ENCODE data around the gene GRIN1.

DNA sequence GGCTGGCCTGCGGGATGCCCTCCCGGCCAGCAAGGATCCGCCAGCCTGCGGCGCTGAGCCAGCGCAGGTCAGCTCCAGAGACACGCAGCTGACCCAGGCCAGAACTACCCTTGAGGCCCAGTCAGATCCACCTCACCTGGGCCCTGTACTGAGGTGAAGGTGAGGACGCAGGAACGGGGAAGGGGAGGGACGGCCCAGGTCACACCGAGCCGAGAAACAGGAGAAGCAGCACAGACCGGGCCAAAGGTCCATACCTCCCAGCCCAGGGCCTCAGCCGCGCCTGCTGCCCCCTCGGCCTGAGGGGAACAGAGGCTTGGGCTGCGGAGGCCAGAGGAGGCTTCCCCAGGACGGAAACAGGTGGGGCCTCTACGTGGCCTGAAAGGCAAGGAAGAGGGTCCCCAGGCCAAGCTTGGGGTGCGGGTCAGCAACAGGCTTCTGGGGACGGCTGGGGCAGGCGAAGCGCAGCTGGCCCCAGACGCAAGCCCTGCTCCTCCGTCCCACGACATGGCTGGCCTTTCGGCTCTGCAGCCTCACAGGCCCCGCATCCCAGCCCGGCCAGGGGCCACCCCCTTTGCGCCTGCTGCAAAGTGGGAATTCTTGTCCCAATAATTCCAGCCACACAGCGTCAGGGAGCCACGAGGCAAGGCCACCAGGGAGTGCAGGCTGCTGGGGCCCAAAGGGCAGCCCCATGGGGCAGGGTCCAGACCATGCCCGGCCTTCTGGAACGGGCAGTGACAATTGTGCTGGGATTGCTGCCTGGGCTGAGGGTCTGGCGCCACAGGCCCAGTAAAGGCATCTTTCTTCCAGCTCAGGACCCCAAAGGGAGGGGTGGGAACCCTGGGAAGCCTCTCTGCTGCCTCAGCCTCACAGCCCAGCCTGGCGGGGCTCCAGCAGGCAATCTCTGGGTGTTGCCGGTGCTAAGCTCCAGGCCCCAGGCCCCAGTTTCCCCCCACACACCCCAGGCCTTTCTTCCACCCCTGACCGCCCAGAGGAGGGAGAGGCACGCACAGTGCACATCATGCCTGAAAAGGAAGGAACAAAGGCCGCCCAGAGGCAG lies 1.0 kb upstream of the ENTPD2 start:
- RRBS = no CpG with 5 or more reads among the region's 40 CpGs

GRCh38 chr9:137055630-137056366 lies 1.9 kb upstream of the ENTPD2 start:
- RRBS = no CpG with 5 or more reads among the region's 23 CpGs

DNA sequence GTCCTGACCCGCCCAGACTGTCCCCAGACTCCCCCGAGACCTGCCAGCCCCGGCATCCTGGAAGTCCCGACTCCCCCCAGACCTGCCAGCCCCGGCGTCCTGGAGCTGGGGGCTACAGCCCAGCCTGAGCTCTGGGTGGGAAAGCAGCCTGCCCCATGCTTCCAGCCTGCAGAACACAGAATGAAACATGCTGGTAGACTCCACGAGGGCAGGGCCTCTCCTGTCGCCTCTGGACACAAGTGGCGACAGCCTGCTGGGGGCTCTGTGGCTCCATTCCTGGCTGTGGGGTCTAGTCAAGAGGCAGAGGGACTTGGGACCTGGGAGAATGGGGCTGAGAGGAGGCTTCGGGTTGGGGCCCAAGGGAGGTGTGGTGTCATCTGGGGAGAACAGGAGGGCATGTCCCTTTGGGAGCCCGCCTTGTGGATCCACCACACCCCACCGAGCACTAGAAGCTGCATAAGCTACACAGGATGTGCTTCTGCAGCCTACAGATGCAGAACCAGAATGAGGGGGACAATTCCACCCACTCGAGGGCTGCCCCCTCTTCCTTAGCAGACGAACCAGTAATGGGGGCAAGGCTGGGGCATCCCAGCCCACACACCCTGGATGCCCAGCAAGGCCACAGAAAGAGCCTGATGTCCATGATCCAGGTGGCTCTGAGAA lies 3.9 kb upstream of the MAN1B1 start:
- RRBS = 100% methylated on average over 4 of the region's 14 CpGs

- RRBS = no CpG with 5 or more reads among the region's 31 CpGs
Observed at GRCh38 chr9:137095624-137096519, 9.1 kb downstream of the MAN1B1 start.

GRCh38 chr9:137138715-137139331 lies at the start of gene GRIN1:
TSS of gene GRIN1 (plus strand) at chr9:137139154.
- RRBS = 1% methylated on average over 17 of the region's 78 CpGs

DNA sequence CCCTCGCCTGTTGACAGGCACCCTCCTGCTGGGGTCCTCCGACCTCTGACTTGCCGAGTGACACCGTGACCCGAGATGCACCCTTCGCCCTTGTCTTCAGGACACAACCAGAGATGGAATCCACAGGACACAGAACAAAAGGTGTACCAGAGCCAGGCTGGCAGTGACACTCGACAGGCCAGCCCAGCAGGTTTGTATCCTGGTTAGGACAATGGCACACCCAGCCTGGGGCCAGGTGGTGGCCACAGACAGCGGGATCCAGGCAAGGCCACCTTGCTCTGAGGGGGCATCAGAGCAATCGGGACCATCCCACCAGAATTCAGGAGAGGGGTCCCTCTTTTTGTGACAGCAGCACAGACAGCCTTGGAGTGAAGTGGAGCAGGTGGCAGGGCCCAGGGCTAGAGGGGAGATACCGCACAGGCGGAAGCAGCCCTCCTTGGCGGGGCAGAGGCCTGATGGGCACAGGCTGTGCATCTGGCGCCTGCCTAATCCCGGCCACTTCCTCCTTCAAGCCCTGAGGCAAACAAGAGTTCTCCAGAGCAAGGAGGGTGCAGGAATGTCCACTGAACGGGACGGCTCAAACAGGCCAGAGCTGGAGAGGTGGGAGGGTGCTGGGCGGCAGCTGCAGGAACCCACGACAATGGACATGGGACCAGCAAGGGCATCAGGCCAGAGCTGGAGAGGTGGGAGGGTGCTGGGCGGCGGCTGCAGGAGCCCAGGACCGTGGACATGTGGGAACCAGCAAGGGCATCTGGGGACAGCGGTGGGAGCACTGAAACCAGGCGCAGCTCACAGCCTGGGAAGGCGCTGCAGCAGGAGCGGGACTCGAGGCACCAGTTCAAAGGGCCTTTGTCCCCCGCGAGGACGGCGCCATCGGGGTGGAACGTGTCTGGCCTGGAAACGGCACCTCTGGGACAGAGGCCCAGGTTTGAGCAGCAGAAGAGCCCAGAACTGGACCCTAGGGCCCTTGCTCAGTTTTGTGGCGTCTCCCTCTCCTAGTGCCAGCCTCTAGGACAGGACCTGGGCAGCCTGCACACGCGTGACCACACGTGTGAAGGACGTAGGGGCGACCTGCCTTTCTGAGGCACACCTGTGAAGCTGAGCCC lies 1.6 kb upstream of the TMEM210 start:
- RRBS = no CpG with 5 or more reads among the region's 39 CpGs

GRCh38 chr9:137243877-137244714 lies 3.0 kb downstream of the TUBB4B start:
- RRBS = 42% methylated on average over 1 of the region's 18 CpGs

GRCh38 chr9:137381762-137382068 lies 41.2 kb downstream of the EXD3 start:
- RRBS = 100% methylated on average over 3 of the region's 17 CpGs

DNA sequence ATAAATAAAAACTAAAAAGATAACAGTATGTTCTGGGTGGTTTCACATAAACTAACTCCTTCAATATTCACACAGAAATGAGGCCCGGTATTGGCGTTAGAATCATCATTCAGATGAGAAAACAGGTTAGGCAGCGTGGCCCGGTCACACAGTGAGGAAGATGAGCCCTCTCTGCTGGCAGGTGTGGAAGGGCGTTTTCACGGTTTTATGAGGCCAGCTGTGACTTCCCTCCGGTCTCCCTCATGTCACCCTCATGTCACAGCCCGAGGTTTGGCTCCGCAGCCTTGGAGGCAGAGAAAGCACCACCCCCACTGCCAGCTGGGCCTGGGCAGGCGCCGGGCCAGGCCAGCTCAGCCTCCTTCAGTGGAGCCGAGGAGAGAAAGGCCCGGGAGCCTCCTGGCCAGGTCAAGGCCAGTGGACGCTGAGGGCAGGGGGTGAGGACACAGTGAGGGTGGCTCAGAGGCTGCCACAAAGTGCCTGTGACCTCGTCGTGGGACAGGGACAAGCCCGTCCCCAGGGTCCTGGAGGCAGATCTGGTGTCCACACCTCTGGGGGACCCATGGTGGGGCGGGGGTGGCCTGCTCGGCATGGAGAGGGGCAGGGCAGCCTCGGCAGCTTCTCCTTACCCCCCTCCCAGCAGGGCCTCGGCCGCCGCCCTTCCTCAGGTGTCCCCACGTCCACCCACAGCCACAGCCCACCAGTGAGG lies 32.3 kb downstream of the EXD3 start:
- RRBS = 15% methylated on average over 8 of the region's 24 CpGs

GRCh38 chr9:137423769-137424445 lies 714 bp downstream of the NOXA1 start:
- RRBS = 2% methylated on average over 25 of the region's 50 CpGs

DNA sequence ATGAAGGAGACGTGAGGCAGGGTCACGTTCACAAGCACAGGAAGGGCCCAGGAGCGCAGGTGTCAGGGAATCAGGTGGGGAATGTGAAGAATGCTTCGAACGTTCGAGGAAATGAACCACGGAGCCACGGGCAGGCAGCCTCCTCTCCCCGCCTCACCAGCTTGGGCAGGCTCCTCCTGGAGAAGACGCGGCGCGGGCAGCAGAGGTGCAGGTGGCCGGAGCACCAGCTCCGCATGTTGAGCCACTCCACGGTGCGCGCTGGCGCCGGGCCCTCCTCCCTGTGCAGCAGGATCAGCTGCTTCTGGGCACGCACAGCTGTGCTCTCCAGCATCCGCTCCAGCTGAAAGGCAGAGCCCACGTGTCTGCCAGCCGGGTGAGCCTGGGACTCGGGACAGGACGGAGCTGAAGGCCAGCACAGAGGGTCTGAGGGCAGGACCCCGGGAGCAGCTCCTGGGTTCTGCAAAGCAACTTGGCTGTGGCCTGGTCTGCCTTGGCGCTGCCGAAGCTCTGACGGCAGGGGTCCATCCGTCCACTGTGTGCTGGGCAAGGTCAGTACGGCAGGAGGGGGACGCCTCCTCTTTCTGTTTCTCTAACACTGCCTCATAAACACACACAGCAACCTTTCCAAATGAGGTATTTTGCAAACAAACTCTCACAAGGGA lies 19.9 kb upstream of the NSMF start:
- RRBS = 21% methylated on average over 12 of the region's 33 CpGs

- RRBS = no CpG with 5 or more reads among the region's 7 CpGs
Observed at GRCh38 chr9:137488934-137489457, 29.9 kb upstream of the NSMF start.

DNA sequence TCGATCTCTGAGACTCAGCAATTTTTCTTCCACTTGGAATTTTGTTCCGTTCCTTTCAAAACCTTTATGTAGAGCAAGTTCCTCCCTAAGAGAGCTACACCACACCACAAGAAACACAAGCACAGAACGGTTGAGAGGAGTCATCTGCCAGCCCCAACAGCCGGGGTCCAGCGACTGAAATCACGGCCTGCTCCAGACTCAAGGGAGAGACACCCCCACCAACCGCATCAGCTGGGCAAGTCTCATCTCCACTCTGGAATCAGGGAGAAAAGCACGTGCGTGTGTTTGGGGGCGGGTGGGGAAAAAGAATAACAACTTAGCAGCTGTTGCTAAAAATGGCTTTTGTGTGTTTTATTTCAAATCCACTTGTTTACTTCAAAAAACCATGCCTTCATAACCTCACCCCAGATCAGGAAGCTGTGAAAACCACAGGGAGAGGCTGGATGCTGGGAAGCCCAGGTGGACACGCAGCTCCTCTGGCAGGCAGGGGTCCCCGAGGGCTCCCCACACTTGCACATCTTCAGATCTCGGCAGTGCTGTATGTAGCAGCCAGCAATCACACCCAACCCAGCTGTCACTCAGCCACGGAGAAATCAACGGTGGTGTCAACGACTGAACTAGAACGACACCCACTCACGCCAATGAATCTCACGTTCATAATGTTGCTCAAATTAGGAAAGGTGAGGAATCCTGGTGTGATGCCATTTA lies 19.0 kb downstream of the PNPLA7 start:
- RRBS = no CpG with 5 or more reads among the region's 19 CpGs

GRCh38 chr9:137580183-137580741 lies 1.5 kb upstream of the DPH7 start:
- RRBS = no CpG with 5 or more reads among the region's 18 CpGs

DNA sequence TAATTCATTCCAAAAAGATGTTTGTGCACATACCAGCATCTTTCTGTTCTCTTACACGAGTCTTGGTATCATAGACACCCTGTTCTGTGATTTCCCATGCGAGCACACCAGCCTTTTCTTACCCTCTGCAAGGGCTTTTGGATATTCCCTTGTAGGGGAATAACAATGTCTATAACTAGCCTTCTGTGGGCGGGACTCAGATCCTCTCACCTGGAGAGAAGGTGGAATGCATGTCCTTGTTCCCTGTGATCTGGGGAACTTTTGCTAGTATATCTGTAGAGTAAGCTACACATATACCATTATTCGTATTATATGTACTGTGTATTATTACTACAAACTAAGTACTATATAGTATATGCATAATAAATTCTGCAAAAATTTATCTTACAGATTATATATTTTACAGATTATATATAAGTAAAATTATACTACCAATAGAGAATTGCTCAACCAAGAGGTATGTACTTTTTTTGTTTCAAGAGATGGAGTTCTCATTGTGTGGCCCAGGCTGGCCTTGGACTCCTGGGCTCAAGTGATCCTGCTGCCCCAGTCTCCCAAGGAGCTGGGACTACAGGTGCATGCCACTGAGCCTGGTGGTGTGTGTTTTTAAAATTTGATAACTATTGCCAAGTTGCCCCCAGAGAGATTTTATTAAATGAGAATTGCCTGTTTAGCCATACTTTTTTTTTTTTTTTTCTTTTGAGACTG lies 45.0 kb downstream of the EHMT1 start:
- RRBS = no CpG with 5 or more reads among the region's 4 CpGs

DNA sequence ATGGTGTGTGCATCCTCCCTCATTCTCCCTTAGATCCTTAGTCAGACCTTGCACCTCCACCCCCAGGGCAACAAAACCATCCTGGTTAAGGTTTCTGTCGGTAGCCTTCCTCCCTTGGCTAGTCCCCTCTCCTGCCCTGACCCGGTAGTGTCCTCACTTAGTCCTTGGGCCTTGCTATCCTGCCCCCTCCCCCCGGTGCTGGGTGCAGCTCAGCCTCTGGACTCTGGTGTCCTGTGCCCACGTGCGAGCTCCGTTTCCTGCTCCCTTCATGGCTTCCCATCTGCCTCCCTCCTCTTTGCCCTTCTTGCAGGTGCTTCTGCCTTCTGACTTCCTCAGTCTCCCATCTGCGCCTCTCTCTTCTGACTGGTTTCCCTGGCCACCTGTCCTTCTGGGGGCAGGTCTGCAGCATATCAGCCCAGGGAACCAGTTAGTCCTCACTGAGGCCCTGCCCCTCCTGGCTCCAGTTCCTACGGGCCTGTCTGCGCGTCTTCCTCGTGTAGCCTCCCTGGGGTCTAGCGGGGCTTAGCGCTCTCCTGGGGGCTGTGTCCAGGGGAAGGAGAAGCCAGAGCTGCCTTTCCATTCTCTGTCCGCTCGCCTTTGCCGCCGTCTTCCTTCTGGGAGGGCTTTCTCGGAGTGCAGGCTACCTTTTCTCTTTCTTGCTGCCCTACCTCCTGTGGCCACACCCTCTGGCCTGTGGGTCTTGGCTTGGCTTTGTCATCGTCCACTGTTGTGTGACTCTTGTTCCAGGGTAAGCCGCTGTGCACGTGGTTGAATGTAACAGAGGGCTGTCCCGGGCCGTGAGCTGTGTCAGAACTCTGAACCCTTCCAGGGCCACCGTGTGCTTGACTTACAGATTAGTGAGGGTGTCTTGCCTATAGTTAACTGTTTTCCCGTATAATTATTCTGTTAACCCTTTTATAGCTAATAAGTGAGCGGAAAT lies 51.7 kb downstream of the EHMT1 start:
- RRBS = no CpG with 5 or more reads among the region's 26 CpGs

DNA sequence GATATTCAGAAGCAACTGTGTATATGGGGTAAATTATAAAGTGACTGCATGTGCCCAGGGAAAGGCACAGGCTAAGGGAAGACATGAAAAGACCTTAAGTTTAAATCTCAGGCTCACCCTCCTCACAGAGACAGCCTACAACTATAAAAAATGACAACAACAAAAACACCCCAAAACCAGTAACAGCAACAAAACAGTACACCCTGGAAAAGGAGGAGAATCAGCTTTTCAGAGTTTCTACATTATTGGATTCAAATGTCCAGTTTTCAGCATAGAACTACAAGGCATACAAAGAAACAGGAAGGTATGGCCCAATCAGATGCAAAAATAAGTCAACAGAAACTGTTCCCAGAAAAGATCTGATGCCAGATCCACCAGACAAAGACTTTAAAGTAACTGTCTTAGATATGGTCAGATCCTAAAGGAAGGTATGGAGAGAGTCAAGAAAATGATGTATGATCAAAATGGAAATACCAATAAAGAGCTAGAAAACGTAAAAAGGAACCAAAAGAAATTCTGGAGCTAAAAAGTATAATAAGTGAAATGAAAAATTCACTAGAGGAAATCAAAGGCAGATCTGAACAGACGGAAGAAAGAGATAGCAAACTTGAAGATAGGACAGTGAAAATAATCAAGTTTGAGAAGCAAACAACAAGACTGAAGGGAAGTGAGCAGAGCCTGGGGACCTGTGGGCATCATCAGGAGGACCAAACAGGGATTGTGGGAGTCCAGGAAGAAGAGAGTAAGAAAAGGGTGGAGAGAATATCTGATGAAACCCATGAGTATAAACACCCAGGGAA lies 115.2 kb downstream of the EHMT1 start:
- RRBS = no CpG with 5 or more reads among the region's 2 CpGs

DNA sequence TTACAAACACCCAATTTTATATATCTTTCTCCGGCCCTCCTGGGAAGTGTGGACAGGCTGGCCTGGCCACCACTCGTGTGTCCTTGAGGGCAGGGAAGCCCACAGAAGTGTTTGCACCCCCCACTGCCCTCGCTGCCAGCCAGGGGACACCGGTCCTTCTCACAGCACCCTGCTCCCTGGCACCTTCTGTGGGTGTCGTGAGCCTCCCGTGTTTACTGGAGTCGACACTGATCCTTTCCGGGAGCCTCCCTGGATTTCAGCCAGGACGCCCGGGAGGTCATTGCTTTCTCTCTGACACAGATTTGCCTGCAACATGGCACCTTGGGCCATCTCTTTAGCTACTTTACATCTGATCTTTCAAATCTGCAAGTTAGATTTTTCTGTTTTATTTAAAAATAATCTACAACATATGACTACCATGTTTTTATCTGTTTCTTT lies 120.4 kb upstream of the CACNA1B start:
- RRBS = 39% methylated on average over 5 of the region's 10 CpGs

Measured in epithelial cell of prostate (primary cell).